ENCODE measurements around the genes CARMIL1, H4C6 and H2BC10.

DNA sequence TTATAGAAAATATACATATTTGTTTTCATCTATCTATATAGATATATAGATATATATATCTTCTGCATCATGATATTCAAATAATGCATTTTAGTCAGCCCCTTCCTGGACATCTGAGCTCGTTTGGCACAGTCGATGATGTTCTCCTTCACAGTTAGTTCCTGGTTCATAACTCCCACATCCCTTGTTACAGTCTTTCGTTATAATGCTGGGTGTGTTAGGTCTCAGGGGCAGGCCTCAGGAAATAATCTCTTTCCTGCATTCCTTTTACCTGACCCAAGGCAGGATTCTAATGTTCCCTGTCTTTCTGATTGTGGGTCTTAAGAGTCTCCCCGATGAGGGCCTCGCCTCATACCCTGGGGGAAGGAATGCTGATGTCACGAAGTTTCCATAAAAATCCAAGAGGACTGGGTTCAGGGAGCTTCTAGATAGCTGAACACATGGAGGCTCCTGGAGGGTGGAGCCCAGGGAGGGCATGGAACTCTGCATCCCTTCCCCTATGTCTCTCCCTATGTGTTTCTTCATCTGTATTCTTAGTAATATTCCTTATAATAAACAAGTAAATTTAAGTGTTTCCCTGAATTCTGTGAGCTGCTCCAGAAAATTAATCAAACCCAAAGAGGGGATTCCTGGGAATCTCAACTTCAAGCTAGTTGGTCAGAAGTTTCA is 103.9 kb upstream of the CARMIL1 start:
- RRBS: no CpG with 5 or more reads among the region's 6 CpGs
CAGE:
- cytosol, long polyA plus RNA: no peak
- long polyA plus RNA: no peak
- nucleus, long polyA plus RNA: no peak

DNA sequence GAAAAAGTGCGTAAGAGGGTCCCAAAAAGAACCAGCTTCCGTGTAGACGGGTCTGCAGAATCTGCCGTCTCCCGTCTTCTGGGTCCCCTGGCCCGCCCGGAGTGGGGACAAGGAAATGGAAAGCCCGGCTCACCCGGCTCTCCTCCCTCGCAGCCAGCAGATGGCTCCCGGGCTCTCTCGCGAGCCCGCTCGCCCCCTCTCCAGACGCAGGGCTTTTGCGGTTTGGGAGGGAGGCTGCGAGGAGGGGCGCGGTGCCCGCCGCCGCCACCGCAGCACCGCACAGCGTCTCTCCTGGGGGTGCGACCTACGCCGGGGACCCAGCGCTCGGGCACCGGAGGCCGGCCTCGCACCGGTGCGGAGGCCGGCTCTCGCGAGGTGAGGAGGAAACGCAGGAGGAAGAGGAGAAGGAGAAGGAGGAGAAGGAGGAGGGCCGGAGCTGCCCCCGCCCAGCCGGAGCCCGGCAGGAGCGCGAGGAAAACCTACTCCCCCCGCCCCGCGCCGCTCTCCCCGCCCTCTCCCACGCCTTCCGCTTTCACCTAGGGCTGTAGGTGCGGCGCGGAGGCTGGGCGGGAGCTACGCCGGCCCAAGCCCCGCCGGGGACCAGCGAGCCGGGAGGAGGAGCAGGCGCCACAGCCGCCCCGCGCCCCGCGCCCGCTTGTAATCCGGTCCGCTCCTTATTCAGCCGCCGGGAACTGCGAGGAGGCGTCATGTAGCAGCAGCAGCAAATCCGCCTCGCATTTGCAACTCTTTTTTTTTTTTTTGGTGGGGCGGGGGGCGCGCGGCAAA is at the start of gene CARMIL1:
CARMIL1 (plus strand) TSS at position 510 of the 786 bp plus-strand sequence.
- RRBS: under 1% methylated on average over 17 of the region's 82 CpGs
CAGE:
- cytosol, long polyA plus RNA: no peak
- long polyA plus RNA: no peak
- nucleus, long polyA plus RNA: no peak

- RRBS: no CpG with 5 or more reads among the region's 9 CpGs
CAGE:
- cytosol, long polyA plus RNA: no peak
- long polyA plus RNA: no peak
- nucleus, long polyA plus RNA: no peak
These were observed 8.5 kb downstream of the CARMIL1 start for GRCh38 chr6:25287565-25288177.

DNA sequence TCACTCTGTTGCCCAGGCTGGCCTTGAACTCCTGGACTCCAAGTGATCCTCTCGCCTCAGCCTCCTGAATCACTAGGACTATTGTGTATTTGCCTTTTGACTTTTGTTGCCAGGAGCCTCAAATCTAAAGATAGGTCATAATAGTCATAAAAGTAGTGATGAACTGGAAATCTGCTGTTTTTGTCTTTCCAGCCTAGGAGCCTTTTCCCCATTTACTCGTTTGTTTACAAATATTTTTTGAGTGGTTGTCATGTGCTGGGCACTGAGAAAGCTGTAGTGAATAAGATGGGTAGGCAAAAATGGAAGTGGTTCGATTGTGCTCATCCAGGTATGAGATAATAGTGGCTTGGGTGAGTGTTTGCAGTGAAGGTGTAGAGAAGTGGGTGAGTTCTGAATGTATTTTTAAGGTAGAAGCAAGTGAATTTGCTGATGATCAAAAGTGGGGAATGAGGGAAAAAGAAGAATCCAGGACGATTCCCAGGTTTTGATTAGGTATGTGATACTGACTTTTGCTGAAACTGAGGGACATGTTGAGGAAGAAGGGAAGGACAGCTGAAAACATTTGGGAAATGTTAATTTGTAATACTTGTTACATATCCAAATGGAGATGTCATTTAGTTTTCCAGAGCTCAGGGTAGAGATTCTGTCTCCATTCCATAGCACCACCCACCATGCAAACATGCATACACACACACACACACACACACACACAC is 53.0 kb downstream of the CARMIL1 start:
- RRBS: no CpG with 5 or more reads among the region's 4 CpGs
CAGE:
- cytosol, long polyA plus RNA: no peak
- long polyA plus RNA: no peak
- nucleus, long polyA plus RNA: no peak

DNA sequence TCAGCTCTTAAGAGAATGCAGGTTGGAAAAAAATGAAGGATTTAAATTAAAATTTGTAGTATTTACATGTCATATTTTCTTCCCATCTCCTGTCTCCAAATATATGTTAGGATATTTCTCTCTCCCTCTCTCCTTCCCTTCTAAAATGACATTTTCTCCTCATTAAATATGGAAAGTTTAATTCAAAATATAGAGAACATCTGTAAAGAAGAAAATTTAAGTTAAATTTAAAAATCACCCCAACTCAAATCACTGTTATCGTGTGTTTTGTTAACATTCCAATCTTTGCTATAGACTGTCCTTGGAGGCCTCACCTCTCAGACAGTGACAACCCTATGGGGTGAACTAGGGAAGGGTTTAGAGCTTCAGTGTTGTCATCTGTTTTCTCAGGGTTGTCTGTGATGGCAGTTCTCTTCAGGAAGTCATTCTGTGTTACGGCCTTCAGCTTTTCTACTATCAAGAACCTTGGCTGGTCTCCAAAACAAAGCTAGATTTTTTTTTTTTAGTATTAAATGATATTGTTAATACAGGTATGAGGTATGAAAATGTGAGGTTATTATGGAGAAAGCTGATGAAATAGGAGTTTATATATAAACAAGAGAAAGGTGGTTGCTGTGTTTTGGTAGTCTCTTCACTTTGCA is 162.3 kb downstream of the CARMIL1 start:
- RRBS: no CpG with 5 or more reads among the region's 2 CpGs
CAGE:
- cytosol, long polyA plus RNA: no peak
- long polyA plus RNA: no peak
- nucleus, long polyA plus RNA: no peak

DNA sequence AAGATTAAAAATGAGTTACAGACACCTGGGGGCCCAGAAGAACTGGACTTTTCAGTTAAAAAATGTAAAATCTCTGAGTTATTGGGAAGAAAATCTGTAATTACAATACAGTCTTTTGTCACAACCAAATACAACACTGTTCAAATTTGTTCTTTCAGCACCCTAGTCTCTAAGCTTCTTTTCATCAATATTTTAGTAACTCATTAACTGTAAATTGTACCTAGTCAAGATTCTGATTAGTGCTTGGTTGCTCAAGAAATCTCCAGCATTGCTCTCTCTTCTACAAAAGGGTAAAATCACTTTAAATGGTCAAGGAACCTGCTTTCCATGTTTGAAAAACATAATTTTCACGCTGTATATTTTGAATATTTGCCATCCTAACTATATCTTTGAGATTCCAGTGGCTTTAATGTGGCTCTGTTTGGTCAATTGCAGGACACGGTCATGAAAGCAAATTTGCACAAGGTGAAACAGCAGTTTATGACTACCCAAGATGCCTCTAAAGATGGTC is 9.2 kb downstream of the SCGN start:
- RRBS: no CpG with 5 or more reads among the region's 2 CpGs
CAGE:
- cytosol, long polyA plus RNA: no peak
- long polyA plus RNA: no peak
- nucleus, long polyA plus RNA: no peak

- RRBS: no CpG with 5 or more reads among the region's 4 CpGs
CAGE:
- cytosol, long polyA plus RNA: no peak
- long polyA plus RNA: no peak
- nucleus, long polyA plus RNA: no peak
These were observed 3.4 kb downstream of the SLC17A4 start for GRCh38 chr6:25757977-25758345.

DNA sequence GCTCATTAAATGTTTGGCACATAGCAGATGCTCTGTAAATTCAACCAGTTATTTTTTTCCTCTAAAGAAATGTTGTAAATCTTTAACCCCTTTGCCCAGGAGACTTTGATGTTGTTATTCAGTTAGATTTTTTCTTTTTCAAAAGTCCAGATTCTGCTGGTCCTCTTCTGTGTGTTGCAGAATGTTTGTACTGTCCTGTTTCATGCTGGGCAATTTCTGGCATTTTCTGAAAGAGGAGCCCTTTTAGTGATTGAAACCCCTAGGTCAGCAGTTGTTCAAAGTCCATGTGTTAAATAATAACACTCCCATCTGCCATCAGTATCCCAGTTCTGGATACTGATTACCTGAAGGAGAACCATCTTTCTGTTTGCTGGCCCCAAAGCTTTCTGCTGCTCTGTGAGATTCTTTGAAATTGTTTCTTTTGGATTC is 1.3 kb upstream of the SLC17A1 start:
CAGE:
- cytosol, long polyA plus RNA: no peak
- long polyA plus RNA: no peak
- nucleus, long polyA plus RNA: no peak

DNA sequence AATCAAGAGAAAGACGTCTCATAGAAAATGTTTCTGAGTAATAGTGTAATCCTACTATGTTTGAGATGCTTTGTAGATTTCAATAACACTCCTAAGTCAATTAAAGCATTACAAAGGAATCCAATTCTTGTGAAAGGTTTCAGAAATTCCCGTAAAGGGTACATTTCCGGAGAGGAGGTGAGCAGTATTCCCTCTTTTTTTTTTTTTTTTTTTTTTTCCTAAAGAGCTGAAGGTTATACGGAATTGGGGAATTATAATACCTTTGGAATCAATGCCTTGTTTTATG is 523 bp upstream of the H3C1 start:
- RRBS: no CpG with 5 or more reads among the region's 4 CpGs
CAGE:
- cytosol, long polyA plus RNA: no peak
- long polyA plus RNA: no peak
- nucleus, long polyA plus RNA: no peak

GRCh38 chr6:26052299-26053236 is 3.7 kb downstream of the H1-2 start:
- RRBS: no CpG with 5 or more reads among the region's 22 CpGs
CAGE:
- cytosol, long polyA plus RNA: no peak
- long polyA plus RNA: no peak
- nucleus, long polyA plus RNA: no peak

GRCh38 chr6:26089303-26089580 is 2.0 kb downstream of the HFE start:
- RRBS: no CpG with 5 or more reads among the region's 1 CpG
CAGE:
- cytosol, long polyA plus RNA: no peak
- long polyA plus RNA: no peak
- nucleus, long polyA plus RNA: no peak

GRCh38 chr6:26092376-26093019 is 5.3 kb downstream of the HFE start:
- RRBS: no CpG with 5 or more reads among the region's 5 CpGs
CAGE:
- cytosol, long polyA plus RNA: no peak
- long polyA plus RNA: no peak
- nucleus, long polyA plus RNA: no peak

- RRBS: no CpG with 5 or more reads among the region's 4 CpGs
CAGE:
- cytosol, long polyA plus RNA: no peak
- long polyA plus RNA: no peak
- nucleus, long polyA plus RNA: no peak
These were observed 4.5 kb downstream of the H2AC6 start for GRCh38 chr6:26128358-26128998.

GRCh38 chr6:26139381-26140551 is 15.8 kb downstream of the H2AC6 start:
- RRBS: no CpG with 5 or more reads among the region's 6 CpGs
CAGE:
- cytosol, long polyA plus RNA: no peak
- long polyA plus RNA: no peak
- nucleus, long polyA plus RNA: no peak

DNA sequence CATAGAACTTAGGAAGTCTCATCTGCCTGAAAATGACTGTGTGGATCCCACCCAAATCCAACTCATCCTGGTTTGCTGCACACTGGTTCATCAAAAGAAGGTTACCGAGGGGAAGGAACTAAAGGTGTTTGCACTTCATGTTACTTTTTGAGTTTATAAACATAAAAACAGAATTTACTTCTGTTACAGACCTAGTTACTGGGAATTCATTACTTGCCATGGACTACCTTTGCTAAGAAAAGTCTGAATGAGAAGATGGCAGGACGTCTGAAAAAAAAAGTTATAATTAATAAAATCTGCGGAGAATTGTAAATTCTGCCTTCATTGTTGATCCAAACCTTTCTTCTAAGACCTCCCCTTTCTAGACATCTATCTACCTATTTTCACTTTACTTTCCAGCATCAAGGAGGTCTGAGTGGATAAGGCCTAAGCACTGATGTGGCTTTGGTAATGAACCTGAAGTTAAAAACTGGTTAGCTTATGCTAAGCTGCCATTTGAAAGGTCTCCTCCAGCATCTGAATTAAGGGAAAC is 12.5 kb upstream of the H2BC6 start:
- RRBS: no CpG with 5 or more reads among the region's 3 CpGs
CAGE:
- cytosol, long polyA plus RNA: no peak
- long polyA plus RNA: no peak
- nucleus, long polyA plus RNA: no peak

DNA sequence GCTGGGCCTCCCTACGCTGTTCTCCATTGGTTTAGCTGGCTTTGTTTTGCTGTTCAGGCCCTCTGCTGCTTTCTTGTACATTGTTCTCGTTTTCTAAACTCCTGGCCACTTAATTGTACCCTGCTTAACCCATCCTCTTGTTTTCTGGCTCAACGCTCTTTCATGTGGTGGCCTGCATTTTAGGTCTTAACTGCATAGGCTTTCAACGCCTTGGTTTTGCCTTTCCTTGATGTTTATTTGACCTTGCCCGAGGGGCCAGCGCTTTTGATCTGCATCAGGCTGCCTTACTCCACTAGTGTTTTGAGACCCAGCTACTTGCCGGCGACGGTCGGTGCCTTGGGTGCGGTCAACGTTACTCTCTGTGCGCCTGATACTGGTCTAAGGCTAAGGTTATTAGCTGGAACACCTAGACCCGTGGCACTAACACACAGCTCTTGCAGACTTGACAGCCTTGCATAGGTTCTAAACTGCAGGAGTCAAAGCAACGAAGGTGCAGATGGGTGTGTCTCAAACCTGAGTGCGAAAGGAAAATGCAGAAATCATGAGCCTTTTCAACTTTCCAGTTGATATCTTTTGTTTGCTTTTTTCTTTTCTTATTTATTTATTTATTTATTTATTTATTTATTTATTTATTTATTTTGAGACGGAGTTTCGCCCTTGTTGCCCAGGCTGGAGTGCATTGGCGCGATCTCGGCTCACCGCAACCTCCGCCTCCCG is 992 bp downstream of the H3C6 start:
- RRBS: no CpG with 5 or more reads among the region's 24 CpGs
CAGE:
- cytosol, long polyA plus RNA: no peak
- long polyA plus RNA: no peak
- nucleus, long polyA plus RNA: no peak

- RRBS: no CpG with 5 or more reads among the region's 7 CpGs
CAGE:
- cytosol, long polyA plus RNA: no peak
- long polyA plus RNA: no peak
- nucleus, long polyA plus RNA: no peak
These were observed 2.3 kb downstream of the H1-3 start for GRCh38 chr6:26232439-26232968.

- RRBS: no CpG with 5 or more reads among the region's 51 CpGs
CAGE:
- cytosol, long polyA plus RNA: no peak
- long polyA plus RNA: no peak
- nucleus, long polyA plus RNA: start-site peak on the plus strand at chr6:26240389-26240393, 16 and 19 reads in 2 replicates
These were observed at the start of gene H4C6 for GRCh38 chr6:26240010-26241006. Gene H4C6 (plus strand): TSS chr6:26240393.

DNA sequence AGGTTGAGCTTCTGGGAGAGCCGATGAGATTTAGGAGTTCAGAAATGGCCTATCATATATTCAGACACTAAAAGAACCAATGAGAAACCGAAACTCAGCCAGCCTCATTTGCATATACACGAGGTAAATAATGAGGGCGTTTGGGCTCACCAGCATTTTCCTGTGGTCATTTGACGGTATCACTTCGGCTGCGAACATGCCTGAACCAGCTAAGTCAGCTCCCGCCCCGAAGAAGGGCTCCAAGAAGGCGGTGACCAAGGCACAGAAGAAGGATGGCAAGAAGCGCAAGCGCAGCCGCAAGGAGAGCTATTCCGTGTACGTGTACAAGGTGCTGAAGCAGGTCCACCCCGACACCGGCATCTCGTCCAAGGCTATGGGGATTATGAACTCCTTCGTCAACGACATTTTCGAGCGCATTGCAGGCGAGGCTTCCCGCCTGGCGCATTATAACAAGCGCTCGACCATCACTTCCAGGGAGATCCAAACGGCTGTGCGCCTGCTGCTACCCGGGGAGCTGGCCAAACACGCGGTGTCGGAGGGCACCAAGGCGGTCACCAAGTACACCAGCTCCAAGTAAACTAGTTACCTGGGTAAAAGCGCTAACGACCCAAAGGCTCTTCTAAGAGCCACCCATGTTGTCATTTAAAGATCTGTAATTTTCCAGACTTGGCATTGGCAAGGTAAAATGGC is at the start of gene H2BC10:
H2BC10 (plus strand) TSS at position 152 of the 690 bp plus-strand sequence.
- RRBS: no CpG with 5 or more reads among the region's 36 CpGs
CAGE:
- cytosol, long polyA plus RNA: no peak
- long polyA plus RNA: no peak
- nucleus, long polyA plus RNA: no peak

DNA sequence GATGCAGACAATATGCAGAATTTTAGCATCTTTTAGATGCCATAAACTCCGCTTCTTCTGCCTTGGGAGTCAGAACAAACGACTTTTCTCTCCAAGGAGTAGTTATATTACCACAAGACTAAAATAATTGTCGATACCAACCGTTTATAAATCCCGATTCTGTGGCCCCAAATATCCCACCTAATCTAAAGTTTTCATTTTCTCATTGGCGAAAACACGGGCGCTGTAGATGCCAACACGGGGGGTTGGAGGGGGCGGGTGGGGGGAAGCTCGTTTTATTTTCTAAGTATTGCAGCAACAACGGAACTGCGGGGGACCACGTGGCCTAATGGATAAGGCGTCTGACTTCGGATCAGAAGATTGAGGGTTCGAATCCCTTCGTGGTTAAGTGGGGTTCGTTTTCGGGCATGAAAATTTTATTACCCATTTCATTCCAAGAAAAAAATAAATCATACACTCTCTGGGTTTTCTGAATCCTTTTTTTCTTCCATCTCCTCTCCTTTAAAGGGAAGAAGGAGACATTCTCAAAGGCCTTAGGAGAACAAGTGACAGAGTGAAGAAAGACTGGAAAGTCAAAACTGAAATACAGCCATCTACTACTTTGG is 14.1 kb upstream of the H4C8 start:
- RRBS: no CpG with 5 or more reads among the region's 20 CpGs
CAGE:
- cytosol, long polyA plus RNA: no peak
- long polyA plus RNA: no peak
- nucleus, long polyA plus RNA: no peak